Left lobe of liver (tissue), 1 donor: ENCODE data around the genes RPRD2, CTSS, PRUNE1 and MLLT11.

- PRO-cap, result no peak
Observed at GRCh38 chr1:150235283-150235583, 679 bp downstream of the ANP32E start.

GRCh38 chr1:150282645-150283295 lies 416 bp downstream of the CIART start:
- PRO-cap, result no peak

DNA sequence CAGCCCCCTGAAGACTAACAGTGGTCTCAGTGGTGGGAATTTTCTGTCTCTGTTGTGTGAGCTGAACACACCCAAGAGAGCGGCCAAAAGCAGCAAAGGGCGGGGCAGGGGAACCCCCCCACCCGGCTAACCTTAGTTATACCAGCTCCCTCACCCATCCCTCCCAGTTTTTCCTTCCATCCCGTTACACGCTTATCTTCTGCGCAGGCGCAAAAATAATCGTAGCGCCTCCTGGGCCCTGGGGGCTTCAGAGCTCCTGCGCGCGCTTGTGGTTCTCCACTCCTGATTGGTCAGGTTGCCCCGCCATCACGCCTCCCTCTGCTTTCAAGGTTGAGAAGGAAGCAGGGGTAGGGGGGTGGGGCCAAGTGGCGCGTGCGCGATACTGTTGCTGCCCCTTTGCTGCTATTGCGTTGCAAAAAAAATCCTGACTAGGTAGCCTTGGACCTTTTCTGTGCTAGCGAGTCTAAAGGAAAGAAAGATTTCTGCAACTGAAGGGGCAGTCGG lies at the start of gene RPRD2:
Gene RPRD2 (plus strand): TSS at position 382 of the 504 bp plus-strand sequence.
- PRO-cap, result bidirectional peak, plus-strand start at position 405 of the sequence, minus-strand start at position 297 of the sequence

DNA sequence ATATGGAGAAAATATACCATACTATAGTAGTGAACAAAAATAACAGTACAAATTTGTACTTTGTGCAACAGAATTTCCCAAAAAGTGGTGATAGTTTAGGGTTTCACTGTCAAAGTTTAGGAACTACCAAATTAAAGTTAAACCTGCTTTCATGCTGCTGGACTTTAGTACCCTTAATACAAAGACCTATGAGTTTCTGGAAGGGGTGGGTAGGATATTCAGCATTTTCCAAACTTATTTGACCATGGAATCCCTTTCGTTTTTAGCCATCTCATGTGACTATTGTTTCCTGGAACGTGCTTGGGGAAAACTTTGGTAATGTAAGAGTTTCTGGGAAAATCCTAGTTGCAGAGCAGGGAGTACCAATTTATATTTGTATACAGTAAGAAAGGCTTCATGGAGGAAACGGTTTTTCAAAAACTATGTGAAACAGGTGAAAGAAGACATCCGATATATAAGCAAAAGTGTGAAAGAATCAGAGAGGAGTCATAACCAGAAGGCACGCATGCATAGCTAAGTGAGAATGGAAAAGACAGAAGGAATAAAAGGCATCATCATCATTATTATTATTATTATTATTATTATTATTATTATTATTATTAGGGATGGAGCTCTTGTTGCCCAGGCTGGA lies 20.1 kb downstream of the RPRD2 start:
- PRO-cap, result no peak

DNA sequence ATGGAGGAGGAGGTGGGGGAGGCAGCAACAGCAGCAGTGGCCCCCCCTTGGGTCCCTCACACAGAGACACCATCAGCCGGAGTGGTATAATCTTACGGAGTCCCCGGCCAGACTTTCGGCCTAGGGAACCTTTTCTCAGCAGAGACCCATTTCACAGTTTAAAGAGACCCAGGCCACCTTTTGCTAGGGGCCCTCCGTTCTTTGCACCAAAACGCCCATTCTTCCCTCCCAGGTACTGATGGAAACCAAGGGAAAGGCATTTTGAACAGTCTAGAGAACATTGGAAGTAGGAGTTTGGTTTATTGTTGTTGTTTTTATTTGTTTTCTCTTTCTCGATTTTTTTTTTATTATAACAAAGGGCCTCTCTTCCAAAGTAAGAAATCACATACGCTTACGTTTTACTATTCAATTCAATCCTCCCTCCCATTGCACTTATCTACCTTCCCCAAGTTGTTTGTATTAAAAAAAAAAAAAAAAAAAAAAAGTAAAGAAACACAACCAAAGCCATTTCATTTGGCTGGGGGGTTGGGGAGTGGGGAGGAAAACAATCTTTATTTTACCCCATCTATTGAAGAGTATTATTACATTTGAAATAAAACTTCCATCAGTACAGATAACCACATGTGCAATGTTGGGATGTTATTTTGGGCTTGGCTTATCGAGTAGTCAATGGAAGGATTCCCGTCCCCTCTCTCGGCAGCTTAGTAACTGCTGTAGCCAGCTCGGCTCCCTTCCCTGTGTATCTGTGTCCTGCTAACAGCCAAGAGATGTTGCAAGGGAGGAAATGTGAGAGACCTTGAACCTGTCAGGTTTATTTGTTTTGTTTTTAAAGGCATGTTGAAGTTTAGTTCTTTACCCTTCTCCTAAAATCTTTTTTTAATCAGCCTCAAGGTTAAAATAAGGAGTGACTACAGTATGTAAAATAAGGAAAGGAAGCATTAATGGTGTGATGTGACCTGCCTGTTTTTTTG lies 13.8 kb upstream of the TARS2 start:
- PRO-cap, result no peak

DNA sequence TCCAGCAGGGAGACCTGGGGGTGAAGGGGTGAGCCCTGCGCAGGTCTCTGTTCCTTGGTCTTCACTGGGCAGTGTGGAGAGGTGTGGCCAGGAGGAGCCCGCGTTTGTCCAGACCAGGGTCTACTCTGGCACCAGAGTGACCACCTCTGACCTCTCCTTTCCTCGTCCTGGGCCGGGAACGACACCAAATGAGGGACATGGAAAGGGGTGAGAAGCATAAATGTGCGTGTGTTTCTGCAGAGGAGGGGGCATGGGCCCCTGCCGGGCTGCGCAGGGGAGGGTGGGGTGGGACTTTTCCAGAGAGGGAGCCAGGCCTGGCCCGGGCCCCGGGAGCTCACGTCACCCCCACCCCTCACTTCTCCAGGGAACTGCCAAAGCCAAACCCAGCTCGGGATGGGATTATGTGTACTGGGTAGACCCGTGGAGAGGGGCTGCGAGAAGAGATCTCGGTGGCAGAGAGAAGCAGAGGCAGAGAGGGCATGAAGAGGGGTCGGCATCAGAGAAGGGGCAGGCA lies 919 bp downstream of the ADAMTSL4 start:
- PRO-cap, result no peak

GRCh38 chr1:150558839-150559619 lies 9.8 kb downstream of the ADAMTSL4 start:
- PRO-cap, result bidirectional peak, plus-strand start at chr1:150559150, minus-strand start at chr1:150559000

DNA sequence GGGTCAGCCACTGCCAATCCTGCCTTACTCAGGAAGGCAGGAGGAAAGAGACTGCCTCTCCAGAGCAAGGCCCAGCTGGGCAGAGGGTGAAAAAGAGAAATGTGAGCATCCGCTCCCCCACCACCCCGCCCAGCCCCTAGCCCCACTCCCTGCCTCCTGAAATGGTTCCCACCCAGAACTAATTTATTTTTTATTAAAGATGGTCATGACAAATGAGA lies 11.4 kb downstream of the ADAMTSL4 start:
- PRO-cap, result no peak

- PRO-cap, result no peak
Observed at GRCh38 chr1:150564672-150565245, 14.7 kb downstream of the MCL1 start.

DNA sequence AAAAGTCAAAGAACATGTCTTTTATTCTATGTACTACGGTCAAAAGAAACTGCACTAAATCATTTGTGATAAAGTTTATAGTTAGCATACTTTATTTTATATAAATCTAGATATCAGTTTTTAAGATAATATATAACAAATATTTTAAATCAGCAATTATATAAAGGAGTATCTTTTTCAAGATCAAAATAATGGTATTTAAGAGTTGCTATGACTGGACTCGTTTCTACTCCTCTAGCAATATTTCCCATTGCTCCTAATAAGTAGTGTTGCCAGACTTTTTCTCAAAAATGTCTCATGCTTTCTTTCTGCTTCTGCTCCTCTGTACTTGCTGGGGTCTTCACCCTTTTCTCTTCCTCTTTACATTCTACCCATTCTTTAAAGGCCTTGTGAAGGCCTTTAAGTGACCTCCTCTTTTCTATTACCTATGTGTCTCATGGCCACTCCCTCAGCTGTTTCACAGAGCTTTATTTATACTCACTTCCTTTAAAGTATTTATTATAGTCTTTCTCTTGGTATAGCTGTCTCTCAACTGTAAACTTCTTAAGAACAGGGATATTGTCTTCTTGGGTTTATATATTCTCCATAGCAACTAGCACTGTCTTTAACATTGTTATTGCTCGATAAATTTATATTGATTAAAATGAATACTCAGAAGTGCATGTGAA lies 910 bp downstream of the GOLPH3L start:
- PRO-cap, result no peak

DNA sequence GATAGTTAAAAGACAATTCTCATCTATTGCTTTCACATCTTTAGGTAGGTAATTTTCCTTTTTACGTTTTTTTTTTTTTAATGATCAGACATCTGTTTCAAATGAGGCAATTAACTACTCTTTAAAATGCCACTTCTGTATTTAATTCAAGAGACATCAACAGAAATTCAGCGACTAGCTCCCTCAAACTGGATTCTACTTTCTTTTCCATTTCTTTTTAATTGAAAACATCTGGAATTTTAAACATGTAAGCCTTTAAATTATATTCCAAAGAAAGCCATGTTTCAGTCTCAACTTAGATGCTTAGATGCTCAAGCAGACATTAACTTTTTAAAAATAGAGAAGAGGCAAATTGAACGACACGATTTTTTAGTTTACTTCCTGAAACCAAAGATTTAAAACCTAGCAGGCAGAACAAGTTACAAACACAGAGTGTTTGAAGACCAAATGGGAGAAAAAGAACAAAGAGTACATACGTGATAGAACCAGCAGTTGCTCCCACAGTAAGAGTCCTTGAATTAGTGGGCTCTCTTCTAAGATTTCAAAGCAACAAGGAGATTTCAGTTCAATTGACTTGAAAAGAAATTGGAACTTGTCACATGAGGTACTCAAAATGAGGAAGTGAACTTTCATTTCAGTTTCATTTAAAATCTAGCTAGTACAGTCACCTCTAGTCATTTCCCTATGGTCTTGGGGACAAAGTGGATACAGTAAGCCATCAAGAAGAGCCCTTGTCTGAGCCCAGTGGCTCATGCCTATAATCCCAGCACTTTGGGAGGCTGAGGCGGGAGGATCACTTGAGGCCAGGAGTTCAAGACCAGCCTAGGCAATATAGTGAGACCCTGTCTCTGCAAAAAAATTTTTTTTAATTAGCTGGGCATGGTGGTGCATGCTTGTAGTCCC lies at the start of gene CTSS:
Gene CTSS (minus strand): TSS at position 557 of the 903 bp plus-strand sequence.
- PRO-cap, result no peak

DNA sequence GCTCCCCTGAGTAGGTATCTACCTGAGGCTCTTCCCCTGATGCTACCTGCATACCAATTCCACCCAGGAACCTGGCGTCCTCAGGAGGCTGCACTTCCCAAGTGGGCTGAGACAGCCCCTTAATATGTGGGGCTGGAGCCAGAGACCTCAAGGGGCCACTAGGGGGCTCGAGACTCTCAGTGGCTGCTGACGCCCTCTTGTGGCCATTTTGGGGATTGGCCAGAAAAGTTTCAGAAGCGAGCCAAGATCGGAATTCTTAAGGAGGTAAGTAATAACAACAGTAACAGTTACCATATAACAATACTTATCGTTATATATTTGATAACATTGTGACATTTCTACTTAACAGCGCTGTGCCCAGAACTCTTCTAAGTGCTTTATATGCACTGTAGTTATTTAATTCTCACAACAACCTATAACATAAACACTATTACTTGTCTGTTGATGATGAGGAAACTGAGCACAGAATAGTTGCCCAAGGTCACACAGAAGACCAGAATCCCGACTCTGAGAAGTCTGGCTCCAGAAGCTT lies 2.5 kb upstream of the ANXA9 start:
- PRO-cap, result no peak

GRCh38 chr1:151008060-151008890 lies at the start of gene PRUNE1:
PRUNE1 (plus strand) TSS chr1:151008449.
- PRO-cap, result bidirectional peak, plus-strand start at chr1:151008461, minus-strand start at chr1:151008361

GRCh38 chr1:151052334-151053273 lies 5.1 kb downstream of the C1orf56 start:
- PRO-cap, result no peak

DNA sequence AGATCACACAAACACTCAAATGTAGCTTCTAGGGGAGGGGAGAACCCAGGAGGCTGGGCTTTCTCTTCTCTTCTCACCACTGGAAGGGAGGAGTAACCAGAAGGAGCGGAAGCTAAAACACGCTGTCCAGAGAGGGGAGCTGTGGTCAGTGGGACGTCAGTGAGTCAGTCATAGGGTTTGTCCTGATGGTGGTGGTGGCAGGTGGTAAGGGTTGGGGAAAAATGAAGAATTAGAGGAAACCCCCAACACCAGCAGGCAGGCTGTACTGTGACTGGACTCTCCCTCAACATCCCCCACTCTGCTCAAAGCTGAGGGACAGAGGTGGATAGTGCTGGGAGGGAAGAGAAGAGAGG lies 1.7 kb downstream of the CDC42SE1 start:
- PRO-cap, result unidirectional peak, plus-strand start at position 79 of the sequence; unidirectional peak, plus-strand start at position 142 of the sequence

DNA sequence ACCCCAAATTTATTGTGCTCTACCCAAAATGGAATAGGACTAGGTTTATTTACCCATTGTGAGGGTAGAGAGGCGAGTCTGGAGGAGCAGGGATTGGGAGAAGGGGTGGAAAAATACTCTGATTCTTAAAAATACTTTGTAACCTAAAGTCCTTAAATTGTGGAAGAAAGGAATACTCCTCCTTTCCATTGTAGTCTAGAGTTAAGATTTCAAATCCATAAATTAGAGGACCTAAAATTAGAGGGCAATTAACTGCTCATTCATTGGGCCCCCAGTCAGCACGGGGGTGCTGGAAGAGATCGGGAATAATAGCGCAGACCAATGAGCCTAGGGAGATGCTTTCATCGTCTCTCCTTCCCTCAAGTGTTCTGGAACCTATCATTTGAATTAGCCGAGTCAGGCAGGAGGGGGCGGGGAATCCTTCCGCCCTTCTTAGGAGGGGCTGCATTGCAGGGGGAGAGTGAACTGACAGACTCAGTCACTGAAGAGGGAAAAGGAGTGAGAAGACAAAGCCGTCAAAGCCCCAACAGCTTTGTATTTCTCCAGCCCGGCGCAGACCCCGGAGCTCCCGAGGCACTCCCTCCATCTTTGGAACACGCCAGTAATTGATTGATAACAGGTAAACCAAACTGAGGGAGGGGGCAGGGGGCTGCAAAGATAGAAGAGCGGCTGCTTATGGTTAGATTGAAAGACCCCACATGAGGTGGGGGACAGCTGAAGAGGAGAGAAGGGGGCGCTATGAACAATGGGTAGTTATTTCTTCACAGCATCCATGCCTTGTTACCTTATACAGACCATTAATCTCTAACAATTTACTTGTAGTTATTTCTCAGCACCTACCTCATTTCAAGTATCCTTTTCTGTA lies at the start of gene MLLT11:
Gene MLLT11 (plus strand): TSS at position 463 of the 865 bp plus-strand sequence.
- PRO-cap, result bidirectional peak, plus-strand start at position 477 of the sequence, minus-strand start at position 368 of the sequence

DNA sequence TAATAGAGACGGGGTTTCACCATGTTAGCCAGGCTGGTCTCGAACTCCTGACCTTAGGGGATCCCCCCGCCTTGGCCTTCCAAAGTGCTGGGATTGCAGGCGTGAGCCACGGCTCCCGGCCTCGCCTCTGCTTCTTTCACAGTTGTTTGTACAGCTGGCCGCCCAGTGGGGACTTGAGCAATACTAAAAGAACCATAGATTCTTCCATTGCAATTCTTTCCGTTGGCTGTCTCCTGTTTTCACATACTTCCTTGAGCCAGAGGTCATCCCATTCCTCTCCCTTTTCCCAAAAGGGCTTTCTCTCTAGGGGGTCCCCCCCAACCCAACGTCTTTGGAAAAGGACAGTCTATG lies 1.1 kb downstream of the GABPB2 start:
- PRO-cap, result no peak

DNA sequence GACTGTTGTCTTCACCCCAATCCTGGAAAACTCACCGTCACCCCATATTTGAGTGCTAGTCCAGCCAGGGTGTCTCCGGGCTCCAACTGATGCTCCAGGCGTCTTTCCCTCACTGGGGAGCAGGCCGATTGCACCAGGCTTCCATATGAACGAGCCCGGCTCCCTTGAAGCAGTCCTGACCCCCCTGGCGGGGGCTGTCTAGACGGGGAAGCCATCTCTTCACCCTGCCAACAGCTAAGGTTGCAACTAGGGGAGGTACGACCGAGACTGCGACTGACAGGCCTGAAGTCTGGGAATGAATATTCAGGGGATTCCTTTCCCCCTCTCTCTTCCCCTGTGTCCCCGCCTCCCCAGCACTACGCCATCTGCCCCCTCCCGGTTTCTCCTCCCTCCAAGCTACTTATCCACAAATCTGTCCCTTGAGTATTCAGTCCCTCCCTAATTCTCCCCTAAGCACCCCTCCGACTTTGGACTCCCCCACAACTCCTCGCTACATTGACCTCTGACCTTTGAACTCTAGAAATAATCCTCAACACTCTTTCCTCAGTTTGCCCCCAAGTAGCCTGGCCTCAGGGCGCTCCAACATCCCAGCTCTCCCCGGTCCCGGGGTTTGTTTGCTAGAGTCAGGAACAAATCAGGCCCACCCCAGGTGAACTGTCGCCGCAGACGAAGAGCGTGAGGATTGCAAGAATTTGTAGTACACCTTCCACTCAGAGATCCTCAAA lies 496 bp downstream of the LYSMD1 start:
- PRO-cap, result bidirectional peak, plus-strand start at position 430 of the sequence, minus-strand start at position 301 of the sequence

DNA sequence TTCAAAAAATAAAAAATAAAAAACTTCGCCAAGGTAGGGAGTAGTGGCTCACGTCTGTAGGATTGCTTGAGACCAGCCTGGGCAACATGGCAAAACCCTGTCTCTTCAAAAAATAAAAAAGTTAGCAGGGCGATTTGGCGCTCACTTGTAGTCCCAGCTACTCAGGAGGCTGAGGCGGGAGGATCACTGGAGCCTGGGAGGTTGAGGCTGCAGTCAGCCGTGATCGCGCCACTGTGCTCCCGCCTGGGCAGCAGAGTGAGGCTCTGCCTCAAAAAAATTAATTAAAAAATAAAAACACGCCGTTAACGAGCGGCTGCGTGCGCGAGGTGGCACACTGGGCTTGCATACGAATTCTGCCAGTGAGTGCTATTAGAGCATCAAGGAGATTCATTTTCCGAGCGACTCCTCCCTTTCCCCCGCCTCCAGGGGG lies 1.2 kb upstream of the ZNF687 start:
- PRO-cap, result bidirectional peak, plus-strand start outside the sequence, minus-strand start at position 358 of the sequence

DNA sequence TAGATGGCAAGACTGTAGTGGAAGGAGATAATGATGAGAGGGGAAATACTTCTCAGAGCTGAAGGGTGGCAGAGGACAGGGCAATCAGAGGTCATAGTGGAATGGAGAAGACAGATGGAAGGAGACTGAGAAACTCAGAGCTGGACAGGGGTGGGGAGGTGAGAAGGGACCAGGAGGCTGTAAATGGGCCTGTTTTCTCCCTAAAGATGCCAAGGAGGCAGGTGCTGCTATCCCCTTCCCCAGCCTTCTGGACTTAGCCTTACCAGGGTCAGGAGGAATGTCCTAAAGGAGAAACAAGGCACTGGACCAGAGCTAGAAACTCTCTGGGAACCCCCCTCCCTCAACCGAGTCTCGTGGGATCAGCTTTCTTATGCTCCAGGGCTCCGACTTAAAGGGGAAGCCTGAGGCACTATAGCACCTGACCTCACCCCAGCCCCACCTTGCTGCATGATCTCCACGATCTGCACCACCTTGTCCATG lies 11.5 kb downstream of the ZNF687 start:
- PRO-cap, result no peak